Occipital lobe (tissue), 2 donors: ENCODE measurements around a stretch of chr13.

DNA sequence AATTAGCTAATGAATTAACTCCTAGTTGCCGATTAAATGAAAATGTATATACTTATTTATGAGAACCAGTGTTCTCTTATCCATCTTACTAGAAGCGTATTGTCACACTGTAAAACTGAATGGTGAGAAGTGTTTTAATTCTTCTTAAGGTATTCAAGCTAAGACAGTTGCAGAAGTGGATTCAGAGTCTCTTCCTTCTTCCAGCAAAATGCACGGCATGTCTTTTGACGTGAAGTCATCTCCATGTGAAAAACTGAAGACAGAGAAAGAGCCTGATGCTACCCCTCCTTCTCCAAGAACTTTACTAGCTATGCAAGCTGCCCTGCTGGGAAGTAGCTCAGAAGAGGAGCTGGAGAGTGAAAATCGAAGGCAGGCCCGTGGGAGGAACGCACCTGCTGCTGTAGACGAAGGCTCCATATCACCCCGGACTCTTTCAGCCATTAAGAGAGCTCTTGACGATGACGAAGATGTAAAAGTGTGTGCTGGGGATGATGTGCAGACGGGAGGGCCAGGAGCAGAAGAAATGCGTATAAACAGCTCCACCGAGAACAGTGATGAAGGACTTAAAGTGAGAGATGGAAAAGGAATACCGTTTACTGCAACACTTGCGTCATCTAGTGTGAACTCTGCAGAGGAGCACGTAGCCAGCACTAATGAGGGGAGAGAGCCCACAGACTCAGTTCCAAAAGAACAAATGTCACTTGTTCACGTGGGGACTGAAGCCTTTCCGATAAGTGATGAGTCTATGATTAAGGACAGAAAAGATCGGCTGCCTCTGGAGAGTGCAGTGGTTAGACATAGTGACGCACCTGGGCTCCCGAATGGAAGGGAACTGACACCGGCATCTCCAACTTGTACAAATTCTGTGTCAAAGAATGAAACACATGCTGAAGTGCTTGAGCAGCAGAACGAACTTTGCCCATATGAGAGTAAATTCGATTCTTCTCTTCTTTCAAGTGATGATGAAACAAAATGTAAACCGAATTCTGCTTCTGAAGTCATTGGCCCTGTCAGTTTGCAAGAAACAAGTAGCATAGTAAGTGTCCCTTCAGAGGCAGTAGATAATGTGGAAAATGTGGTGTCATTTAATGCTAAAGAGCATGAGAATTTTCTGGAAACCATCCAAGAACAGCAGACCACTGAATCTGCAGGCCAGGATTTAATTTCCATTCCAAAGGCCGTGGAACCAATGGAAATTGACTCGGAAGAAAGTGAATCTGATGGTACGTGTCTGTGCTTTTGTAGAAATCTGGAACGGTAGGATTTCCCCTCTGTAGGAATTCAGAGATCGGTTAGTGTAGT, 16.5 kb downstream of the ERCC5 start:
- RAMPAGE, long total RNA, result no peak

GRCh38 chr13:103731076-103731350, 664.8 kb upstream of the SLC10A2 start:
- RAMPAGE, long total RNA, result no peak

DNA sequence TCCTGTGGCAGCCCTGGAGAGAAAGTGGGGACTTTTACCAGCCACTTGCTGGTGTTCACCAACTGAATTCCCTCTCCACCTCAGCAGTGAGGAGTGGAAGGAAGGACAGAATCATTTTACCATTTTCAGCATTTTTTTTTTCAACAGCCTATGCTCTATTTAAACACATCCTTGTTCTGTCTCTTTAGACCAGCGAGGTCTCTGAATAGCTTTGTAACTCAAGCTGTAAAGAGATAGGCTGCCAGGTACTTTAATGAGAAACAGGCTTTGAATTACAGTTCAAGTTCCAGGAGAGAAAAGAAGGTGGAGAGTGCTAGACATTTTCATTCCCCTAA, 38.9 kb downstream of the EFNB2 start:
- RAMPAGE, long total RNA, result no peak

- RAMPAGE, long total RNA, result no peak
Measured at GRCh38 chr13:106522962-106523242, 12.6 kb downstream of the EFNB2 start.

- RAMPAGE, long total RNA, result no peak
Measured at GRCh38 chr13:106532656-106532918, 2.9 kb downstream of the EFNB2 start.

GRCh38 chr13:106568195-106568412, 167 bp upstream of the ARGLU1 start:
- RAMPAGE, long total RNA, result no peak

- RAMPAGE, long total RNA, result no peak
Measured at GRCh38 chr13:106568413-106568625, 382 bp upstream of the ARGLU1 start.

DNA sequence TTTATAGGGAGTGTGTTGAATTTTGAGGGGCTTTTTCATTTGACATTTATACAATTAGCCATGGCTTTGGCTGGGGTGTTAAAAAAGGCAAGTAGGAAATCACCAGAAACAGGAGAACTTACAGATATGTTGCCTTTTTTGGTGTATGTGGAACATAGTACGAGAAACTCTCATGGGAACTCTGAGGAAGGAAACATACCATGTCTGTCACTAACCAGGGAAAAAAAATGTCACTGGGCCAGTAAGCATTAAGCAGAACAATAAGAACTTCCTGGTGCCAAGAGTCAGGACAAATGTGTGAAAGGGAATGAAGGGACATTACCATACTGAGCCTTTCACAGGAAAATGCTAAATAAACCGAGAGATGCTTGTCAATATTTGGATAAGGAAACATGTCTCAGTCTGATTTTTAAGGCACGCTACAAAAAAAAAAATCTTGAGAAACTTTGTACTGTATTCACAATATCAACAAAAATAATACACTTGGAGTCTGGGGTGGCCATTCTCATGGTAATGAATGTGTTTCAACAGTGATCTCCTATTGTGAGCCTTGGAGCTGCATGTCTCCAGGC, 112.9 kb upstream of the ARGLU1 start:
- RAMPAGE, long total RNA, result no peak

DNA sequence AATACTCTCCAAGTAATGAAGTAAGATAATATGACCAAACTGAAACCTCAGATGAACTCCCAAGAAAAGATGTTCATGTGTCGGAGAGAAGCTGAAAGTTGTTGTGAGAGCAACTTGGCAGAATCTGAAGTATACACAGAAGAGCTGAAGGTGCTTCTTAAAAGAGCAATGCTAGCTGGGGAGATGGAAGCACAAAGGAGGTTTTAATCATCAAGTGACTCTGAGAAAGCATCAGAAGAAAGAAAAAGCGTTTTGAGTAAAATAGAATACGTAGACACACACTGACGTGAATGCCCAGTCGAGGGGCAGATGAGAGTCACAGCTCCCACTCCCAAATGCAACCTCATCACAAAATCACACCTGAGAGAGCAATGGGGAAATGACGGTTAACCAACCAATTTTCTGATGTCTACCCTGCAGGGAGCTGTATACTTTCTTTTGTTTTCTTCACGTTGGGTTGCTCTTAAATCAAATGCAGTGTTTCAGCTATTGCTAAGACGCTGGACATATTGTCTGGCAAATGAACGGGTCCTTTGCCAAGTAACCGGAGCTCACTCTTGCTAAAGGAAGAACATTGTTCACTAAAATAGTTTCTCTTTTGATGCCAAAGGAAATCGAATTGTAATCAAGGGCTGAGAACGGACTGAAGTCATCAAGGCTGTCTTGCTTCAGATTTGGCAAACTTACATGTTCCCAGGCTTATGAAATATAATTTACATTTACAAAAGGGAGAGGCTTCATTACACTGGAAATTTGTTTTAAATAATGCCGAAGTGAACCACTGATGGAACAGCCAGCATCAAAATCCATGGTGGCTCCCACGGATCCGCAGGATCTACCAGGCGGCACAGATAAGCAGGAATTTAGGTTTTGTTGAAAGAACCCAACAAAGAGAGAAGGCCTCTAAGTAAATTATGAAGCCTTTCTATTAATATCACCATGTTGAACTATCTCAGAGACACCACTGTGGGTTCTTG, 142.3 kb upstream of the ARGLU1 start:
- RAMPAGE, long total RNA, result no peak

GRCh38 chr13:107678262-107678935, 188.9 kb downstream of the NALF1 start:
- RAMPAGE, long total RNA, result no peak

- RAMPAGE, long total RNA, result no peak
Measured at GRCh38 chr13:108496023-108496673, 133.3 kb upstream of the MYO16 start.

DNA sequence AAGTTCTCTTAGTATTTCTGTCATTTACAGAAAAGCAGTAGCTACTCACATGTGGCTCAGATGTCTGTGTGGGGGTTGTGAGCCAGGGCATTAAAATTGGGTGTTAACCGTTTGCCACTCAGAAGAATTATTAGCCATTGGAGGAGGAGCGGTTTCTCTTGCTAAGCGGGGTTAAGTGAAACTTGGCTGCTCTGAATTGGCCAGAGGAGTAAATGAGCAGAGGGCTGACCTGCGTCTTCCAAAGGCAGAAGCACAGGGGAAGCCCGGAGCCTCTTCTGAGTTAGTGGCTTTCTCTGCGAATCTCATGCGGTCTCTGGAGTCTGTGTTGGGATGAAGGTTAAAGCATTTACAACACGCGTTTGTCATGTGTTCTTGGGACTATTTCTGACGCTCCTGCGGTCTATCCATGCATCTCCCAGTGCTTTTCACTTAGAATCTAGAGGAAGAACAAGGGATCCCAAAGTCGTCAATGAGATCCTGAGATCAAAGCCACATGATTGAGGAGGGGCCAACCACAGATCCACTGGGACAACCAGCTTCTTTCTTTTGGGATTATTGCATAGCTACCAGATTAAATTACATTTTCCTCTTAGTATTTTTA, 132.6 kb upstream of the MYO16 start:
- RAMPAGE, long total RNA, result no peak

- RAMPAGE, long total RNA, result no peak
Measured at GRCh38 chr13:108886379-108886991, 257.1 kb downstream of the MYO16 start.

DNA sequence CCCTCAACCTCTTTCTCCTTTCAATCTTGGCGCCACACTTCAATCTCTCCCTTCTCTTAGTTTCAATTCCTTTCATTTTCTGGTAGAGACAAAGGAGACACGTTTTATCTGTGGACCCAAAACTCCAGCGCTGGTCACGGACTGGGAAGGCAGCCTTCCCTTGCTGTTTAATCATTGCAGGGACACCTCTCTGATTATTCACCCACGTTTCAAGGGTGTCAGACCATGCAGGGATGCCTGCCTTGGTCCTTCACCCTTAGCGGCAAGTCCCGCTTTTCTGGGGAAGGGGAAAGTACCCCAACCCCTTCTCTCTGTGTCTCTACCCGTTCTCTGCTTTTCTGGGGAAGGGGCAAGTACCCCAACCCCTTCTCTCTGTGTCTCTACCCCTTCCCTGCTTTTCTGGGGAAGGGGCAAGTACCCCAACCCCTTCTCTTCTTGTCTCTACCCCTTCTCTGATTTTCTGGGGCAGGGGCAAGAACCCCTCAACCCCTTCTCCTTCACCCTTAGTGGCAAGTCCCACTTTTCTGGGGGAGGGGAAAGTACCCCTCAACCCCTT, 520.6 kb downstream of the IRS2 start:
- RAMPAGE, long total RNA, result no peak

GRCh38 chr13:109390098-109390542, 396.3 kb downstream of the IRS2 start:
- RAMPAGE, long total RNA, result no peak

DNA sequence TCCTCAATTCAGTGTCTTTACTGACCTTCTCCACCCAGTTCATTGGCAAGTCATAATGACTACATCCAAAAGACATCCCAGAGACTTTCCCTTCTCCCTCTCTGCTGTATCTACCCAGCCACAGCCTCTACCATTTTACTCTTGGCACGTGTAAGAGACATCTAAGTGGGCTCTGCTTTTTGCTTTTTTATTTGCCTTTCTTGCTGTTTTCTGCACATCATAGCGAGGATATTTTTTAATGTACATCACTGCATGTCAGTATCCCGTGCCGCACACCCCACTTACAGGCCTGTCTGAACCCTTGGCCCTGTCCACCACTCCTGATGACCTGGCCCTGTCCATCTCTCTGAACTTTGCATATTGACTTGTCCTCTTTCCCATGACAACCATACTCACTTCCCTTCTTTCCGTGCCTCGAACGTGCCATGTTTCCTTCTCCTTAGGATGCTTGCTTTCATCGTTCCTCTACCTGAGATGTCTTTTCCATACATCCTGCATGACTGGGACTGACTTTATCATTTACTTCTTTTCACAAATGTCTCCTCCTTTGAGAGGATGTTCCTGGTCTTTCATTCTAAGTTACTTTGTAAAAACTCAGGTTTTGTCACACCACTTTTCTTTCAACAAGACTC, 391.8 kb downstream of the IRS2 start:
- RAMPAGE, long total RNA, result no peak

GRCh38 chr13:109568176-109568900, 218.0 kb downstream of the IRS2 start:
- RAMPAGE, long total RNA, result no peak

DNA sequence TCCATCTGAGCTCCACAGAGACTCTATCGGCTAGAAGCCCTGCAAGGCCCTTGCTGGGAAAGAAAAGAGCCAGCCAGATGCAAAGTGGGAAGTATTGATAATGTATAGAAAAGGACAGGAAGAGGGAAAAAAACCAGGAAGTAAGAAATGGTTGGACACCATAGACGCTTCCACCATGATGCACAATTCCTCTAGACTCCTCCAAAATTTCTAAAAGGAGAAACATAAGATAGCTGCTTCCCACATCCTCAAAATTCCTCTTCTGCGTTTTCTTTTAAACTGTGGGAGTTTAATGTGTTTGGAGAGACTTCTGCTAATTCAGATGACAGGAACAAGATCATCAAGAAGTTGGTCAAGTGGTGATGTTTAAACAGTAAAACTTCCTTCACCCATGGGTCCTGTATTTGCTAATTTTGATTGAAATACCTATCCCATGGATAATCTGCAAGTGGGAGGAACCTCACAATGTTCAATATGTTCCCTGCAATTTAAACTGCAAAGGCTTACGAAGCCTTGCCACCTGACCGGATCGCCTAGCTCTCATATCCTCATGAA, 130.2 kb downstream of the IRS2 start:
- RAMPAGE, long total RNA, result no peak

GRCh38 chr13:109756703-109757163, 29.6 kb downstream of the IRS2 start:
- RAMPAGE, long total RNA, result no peak

- RAMPAGE, long total RNA, result no peak
Measured at GRCh38 chr13:109785087-109785437, 1.3 kb downstream of the IRS2 start.